ENCODE data around the gene CAMSAP1.

DNA sequence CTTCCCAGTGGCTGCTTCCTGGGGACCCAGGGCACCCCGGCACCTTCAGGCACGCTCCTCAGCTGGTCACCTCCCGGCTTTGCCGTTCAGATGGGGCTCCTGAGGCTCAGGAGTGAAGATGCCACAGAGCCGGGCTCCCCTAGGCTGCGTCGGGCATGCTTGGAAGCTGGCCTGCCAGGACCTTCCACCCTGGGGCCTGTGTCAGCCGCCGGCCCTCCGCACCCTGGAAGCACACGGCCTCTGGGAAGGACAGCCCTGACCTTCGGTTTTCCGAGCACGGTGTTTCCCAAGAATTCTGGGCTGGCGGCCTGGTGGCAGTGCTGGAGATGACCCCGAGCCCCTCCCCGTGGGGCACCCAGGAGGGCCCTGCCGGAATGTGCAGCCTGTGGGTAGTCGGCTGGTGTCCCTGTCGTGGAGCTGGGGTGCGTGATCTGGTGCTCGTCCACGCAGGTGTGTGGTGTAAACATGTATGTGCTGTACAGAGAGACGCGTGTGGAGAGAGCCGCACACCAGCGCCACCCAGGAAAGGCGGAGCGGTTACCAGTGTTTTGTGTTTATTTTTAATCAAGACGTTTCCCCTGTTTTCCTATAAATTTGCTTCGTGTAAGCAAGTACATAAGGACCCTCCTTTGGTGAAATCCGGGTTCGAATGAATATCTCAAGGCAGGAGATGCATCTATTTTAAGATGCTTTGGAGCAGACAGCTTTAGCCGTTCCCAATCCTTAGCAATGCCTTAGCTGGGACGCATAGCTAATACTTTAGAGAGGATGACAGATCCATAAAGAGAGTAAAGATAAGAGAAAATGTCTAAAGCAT is 113.2 kb downstream of the RXRA start:
- PRO-cap, 4 experiments: no peak in any of the 4 experiments
- RAMPAGE, long total RNA, 2 experiments: no peak in any of the 2 experiments
- RRBS: 83% methylated on average over 9 of the region's 35 CpGs

- PRO-cap, 4 experiments: no peak in any of the 4 experiments
- RAMPAGE, long total RNA, 2 experiments: no peak in any of the 2 experiments
- RRBS: no CpG with 5 or more reads among the region's 20 CpGs
Observed at GRCh38 chr9:134488541-134489004, 153.0 kb upstream of the COL5A1 start.

DNA sequence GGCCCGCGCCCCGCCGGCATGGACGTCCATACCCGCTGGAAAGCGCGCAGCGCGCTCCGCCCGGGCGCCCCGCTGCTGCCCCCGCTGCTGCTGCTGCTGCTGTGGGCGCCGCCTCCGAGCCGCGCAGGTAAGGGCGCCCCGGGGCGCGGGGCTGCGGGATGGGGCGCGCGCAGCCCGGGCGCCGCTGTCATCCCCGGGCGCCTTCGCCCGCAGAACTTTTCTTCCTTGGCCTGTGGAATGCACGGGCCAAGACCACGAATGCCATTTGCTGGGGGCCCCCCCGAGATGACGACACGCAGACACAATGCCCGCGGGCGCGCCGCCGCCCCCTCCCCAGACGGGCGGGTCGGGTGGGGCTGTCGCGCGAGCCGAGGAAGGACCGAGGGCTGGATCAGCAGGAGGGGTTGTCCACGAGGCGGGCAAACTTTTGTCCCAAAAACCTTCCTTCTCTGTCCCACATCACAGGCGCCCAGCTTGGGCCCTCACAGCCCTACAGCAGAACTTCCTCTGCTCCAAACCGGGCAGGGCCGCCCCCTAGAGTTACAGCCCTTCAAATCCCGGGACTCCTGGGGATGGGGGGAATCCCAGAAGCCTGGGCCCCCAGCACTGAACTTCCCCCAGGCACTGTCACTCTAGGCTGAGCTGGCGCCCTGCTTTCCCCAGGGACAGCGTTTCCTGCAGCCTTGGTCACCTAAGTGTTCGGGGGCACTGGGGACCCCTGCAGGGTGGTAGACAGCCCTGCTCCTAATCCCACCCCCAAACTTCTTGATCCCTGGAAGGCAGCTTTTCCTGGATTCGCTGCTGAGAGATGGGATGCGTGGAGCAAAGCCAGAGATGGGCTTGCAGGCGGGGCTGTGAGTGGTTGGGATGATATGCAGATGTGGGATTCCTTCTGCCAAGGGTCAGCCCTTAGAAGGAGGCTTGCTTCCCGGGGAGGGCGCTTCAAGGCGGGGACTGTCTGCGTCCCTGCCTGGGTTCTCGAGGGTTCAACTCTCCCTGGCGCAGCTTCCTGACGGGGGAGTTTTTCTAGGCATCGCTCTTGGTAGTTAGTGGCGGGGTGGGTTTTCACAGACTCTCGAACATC is 909 bp downstream of the COL5A1 start:
- PRO-cap, 4 experiments: peak in 4 of 4 experiments; most common plus-strand start position 945 of the sequence (in 4); most common minus-strand start position 211 of the sequence (in 4)
- RAMPAGE, long total RNA, 2 experiments: no peak in any of the 2 experiments
- RRBS: 2% methylated on average over 23 of the region's 76 CpGs

GRCh38 chr9:134706786-134707189 is 65.2 kb downstream of the COL5A1 start:
- PRO-cap, 4 experiments: peak in 2 of 4 experiments; most common minus-strand start chr9:134707021 (in 2)
- RAMPAGE, long total RNA, 2 experiments: no peak in any of the 2 experiments
- RRBS: no CpG with 5 or more reads among the region's 10 CpGs

- PRO-cap, 4 experiments: peak in 2 of 4 experiments; most common plus-strand start chr9:134709770 (in 2); most common minus-strand start chr9:134709665 (in 1)
- RAMPAGE, long total RNA, 2 experiments: no peak in any of the 2 experiments
- RRBS: no CpG with 5 or more reads among the region's 11 CpGs
Observed at GRCh38 chr9:134709454-134709986, 67.9 kb downstream of the COL5A1 start.

DNA sequence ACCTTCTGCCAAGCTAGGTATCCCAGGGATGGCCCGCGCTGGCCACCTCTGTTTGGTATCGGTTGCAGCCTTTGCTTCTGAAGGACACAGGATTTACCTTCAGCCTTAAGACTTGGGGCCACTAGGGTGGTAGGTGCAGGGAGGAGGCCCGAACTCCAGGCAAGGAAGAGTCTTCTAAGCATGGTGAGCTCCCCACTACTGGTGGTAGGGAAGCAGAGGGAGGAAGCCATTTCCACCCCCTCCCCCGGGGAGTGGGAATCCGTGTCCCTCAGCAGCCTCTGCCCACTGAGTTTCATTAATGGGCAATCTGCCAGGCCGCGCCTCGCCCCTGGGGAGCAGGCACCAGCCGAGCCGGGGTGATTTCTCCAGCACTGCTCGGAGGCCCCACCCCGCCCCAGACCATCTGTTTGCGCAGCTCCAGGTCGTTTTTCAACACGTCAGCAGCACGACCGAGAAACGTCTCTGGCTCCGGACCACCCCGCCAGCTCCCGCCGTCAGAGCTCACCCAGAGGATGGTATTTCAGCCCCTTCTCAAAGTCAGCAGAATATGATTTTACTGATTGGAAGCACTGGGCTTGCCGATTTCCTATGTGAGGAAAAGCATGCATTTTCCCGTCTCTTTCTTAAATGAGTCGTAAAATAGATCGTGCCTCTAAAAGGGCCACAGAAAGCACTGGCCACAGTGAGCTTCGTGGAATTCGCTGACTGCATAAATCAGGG is 46.8 kb downstream of the OLFM1 start:
- PRO-cap, 4 experiments: peak in 1 of 4 experiments; most common plus-strand start position 454 of the sequence (in 1)
- RAMPAGE, long total RNA, 2 experiments: no peak in any of the 2 experiments
- RRBS: 10% methylated on average over 12 of the region's 29 CpGs

GRCh38 chr9:135255262-135255989 is 168.0 kb downstream of the OLFM1 start:
- PRO-cap, 4 experiments: no peak in any of the 4 experiments
- RAMPAGE, long total RNA, 2 experiments: no peak in any of the 2 experiments
- RRBS: 75% methylated on average over 2 of the region's 21 CpGs

GRCh38 chr9:135281904-135282875 is 194.7 kb downstream of the OLFM1 start:
- PRO-cap, 4 experiments: peak in 2 of 4 experiments; most common minus-strand start chr9:135282061 (in 1)
- RAMPAGE, long total RNA, 2 experiments: no peak in any of the 2 experiments
- RRBS: no CpG with 5 or more reads among the region's 25 CpGs

GRCh38 chr9:135441289-135441906 is 38.2 kb upstream of the PPP1R26 start:
- PRO-cap, 4 experiments: no peak in any of the 4 experiments
- RAMPAGE, long total RNA, 2 experiments: no peak in any of the 2 experiments
- RRBS: no CpG with 5 or more reads among the region's 15 CpGs

- PRO-cap, 4 experiments: no peak in any of the 4 experiments
- RAMPAGE, long total RNA, 2 experiments: no peak in any of the 2 experiments
- RRBS: 13% methylated on average over 5 of the region's 23 CpGs
Observed at GRCh38 chr9:135468425-135469360, 10.9 kb upstream of the PPP1R26 start.

DNA sequence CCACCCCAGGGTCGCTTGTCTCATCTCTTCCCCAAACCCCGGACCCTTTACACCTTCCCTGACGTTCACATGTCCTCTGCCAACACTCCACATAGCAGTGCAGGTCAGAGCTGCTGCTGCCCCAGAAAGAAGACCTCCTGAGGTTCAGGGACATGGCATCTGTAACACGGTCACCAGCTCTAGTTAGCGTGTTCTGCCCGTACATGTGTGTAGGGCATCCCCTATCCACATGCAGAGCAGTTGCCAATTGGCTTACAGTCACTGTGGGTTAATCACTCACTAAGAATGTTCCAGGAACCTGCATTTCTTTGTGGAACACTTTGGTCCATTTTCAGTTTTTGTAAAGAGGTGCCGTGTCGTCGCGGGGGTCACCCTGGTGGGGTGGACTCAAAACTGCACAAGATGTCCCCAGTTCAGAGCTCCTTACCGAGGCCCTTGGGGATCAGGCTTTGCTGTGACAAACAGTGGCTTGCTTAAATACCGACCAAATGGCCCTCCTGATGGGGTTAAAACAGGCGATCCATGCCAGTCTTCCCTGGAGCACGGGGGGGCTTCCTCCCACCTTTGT is 9.1 kb downstream of the PIERCE1 start:
- PRO-cap, 4 experiments: no peak in any of the 4 experiments
- RAMPAGE, long total RNA, 2 experiments: no peak in any of the 2 experiments
- RRBS: no CpG with 5 or more reads among the region's 14 CpGs

- PRO-cap, 4 experiments: peak in 3 of 4 experiments; most common plus-strand start chr9:135501329 (in 1); most common minus-strand start chr9:135501227 (in 3)
- RAMPAGE, long total RNA, 2 experiments: no peak in any of the 2 experiments
- RRBS: 1% methylated on average over 18 of the region's 43 CpGs
Observed at GRCh38 chr9:135501055-135501566, 629 bp downstream of the MRPS2 start.

- PRO-cap, 4 experiments: peak in 1 of 4 experiments; most common plus-strand start chr9:135504916 (in 1)
- RAMPAGE, long total RNA, 2 experiments: no peak in any of the 2 experiments
- RRBS: no CpG with 5 or more reads among the region's 10 CpGs
Observed at GRCh38 chr9:135504676-135505045, 4.2 kb downstream of the MRPS2 start.

DNA sequence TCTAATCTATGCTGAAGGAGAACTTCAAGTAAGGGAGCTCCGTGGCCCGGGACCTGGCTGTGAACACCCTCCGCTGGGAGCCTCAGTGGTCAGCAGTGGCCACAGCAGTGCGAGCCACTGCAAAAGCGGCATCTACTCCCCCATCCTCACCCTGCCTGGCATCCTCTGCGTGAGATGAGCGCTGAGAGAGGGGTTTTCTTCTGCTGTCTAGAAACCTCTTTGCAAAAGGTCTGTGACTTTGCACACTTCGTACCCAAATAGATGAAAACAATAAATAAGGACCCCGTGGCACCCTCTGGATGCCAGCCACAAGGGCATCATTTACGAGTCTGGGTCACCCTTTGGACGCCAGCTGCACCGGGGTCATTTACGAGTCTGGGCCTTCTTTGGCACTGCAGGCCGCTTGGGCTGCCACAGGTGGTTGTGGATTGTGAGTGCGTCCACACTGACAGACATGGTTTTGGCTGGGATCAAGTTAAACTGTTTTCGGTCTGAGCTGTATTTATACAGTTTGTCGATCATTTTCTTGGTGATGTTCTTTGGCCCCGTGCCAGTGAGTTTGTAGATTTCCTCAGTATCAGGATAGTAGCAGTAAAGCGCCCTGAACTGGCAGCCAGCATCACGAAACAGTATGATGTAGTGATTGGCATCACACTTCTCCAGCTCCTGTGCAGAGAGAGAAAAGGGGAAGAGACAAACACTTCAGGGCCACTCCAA is 96.2 kb downstream of the CAMSAP1 start:
- PRO-cap, 4 experiments: no peak in any of the 4 experiments
- RAMPAGE, long total RNA, 2 experiments: no peak in any of the 2 experiments
- RRBS: no CpG with 5 or more reads among the region's 20 CpGs

DNA sequence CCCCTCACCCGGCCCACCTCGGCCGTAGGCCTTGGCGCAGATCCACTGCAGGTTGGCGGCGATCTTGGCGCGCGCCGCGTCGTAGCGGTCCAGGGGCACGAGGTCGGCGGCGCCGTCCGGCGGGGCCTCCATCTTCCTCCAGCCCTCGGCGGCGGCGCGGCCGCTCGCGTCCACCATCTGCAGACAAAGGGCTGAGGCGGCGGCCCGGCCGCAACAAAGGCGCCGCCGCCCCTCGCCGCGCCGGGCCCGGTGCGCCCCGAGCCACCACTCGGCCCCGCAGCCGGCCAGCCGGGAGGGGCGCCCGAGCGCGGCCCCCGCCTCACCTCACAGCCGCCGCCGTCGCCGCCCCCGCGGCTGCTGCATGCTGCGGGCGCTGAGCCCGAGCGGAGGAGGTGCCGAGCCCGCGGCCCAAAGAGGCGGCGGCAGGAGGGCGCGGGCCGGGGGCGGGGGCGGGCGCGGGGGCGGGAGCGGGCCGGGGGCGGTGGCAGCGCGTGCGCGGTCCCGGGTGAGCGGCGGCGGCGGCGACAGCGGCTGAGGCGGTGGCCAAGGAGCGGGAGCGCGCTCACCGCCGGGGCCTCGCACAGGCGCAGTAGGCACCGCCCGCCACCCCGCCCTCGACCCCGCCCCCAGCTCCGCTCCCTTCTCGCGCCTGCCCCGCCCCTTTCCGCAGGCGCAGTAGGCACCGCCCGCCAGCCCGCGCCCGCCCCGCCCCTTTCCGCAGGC is at the start of gene CAMSAP1:
Gene CAMSAP1 (minus strand): TSS at position 564 of the 723 bp plus-strand sequence.
- PRO-cap, 4 experiments: peak in 4 of 4 experiments; most common plus-strand start position 362 of the sequence (in 1); most common minus-strand start position 389 of the sequence (in 4)
- RAMPAGE, long total RNA, 2 experiments: no peak in any of the 2 experiments
- RRBS: 2% methylated on average over 45 of the region's 115 CpGs

- PRO-cap, 4 experiments: no peak in any of the 4 experiments
- RAMPAGE, long total RNA, 2 experiments: no peak in any of the 2 experiments
- RRBS: no CpG with 5 or more reads among the region's 8 CpGs
Observed at GRCh38 chr9:135962056-135962555, 933 bp upstream of the UBAC1 start.

GRCh38 chr9:136297029-136297908 is 6.6 kb downstream of the CCDC187 start:
- PRO-cap, 4 experiments: peak in 1 of 4 experiments; most common plus-strand start chr9:136297582 (in 1); most common minus-strand start chr9:136297321 (in 1)
- RAMPAGE, long total RNA, 2 experiments: no peak in any of the 2 experiments
- RRBS: no CpG with 5 or more reads among the region's 30 CpGs

GRCh38 chr9:136310487-136311221 is 6.8 kb upstream of the CCDC187 start:
- PRO-cap, 4 experiments: no peak in any of the 4 experiments
- RAMPAGE, long total RNA, 2 experiments: no peak in any of the 2 experiments
- RRBS: no CpG with 5 or more reads among the region's 28 CpGs

- PRO-cap, 4 experiments: no peak in any of the 4 experiments
- RAMPAGE, long total RNA, 2 experiments: no peak in any of the 2 experiments
- RRBS: 77% methylated on average over 10 of the region's 30 CpGs
Observed at GRCh38 chr9:136358156-136358781, 5.3 kb downstream of the DNLZ start.

- PRO-cap, 4 experiments: peak in 2 of 4 experiments; most common plus-strand start chr9:136361204 (in 1); most common minus-strand start chr9:136361141 (in 1)
- RAMPAGE, long total RNA, 2 experiments: no peak in any of the 2 experiments
- RRBS: 29% methylated on average over 12 of the region's 50 CpGs
Observed at GRCh38 chr9:136360555-136361638, 2.6 kb downstream of the DNLZ start.